Epithelial cell of esophagus (primary cell): ENCODE measurements around a stretch of chr1.

DNA sequence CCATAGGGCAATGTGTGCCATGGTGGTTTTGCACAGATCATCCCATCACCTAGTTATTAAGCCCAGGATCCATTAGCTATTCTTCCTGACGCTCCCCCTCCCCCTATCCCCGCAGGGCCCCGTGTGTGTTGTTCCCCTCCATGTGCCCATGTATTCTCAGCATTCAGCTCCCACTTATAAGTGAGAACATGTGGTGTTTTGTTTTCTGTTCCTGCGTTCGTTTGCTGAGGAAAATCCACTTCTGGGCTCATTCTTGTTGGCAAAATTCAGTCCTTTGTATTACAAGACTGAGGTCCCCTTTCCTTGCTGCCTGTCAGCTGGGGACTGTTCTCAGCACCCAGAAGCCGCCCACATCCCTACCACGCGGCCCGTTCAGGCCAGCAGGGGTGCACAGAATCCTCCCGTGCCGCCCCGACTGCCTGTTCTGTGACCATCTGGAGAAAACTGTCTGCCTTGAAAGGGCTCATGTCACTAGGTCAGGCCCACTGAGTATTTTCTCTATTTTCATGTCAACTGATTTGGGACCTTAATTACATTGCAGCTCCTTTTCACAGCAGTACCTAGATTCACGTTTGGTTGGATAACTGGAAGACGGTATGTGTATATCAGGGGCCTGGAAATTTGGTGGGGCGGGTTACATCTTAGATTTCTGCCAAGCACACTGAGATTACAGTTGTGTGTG, 87.7 kb upstream of the ERRFI1 start:
- RRBS: no CpG with 5 or more reads among the region's 15 CpGs

- RRBS: no CpG with 5 or more reads among the region's 1 CpG
Observed at GRCh38 chr1:8127601-8127813, 101.4 kb upstream of the ERRFI1 start.

GRCh38 chr1:8283032-8283591, 34.8 kb upstream of the SLC45A1 start:
- RRBS: 100% methylated on average over 1 of the region's 12 CpGs

DNA sequence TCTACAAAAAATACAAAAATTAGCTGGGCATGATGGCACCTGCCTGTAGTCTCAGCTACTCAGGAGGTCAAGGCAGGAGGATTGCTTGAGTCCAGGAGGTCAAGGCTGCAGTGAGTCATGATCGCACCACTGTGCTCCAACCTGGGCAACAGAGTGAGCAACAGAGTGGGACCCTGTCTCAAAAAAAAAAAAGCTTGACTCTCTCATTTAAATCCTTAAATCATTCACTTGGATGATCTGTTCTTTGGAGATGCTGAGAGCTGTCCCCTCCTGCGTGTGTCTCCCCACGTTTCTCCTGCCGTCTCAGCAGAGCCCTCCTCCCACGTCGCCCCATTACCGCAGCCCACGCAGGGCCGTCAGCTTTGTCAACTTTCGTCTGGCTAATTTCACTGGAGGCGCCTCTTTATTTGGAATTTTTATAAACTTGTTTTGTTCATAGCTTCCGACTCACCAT, 24.0 kb upstream of the SLC45A1 start:
- RRBS: no CpG with 5 or more reads among the region's 12 CpGs

DNA sequence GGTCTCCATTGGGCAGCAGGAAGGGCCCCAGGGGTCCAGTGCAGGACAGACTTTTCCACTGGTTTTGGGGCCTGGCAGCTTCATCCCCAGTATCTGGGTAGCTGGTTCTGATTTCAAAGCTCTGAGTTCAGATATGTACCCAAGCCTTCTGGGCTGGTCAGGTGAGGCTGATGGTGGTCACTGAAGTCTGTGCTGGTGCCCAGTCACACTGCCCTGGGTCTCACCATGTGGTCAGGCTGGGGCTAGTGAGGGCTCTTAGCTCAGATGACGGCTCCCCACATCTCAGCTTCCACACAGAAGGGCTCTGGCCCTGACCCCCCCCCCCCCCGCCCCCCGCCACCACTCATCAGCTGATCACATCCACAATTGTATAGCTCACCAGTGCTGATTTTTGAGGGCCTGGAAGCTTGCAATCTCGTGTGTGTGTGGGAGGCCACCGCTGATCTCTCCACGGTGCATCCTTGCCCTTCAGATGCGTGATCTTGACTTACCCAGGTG, 32.5 kb downstream of the SLC45A1 start:
- RRBS: no CpG with 5 or more reads among the region's 7 CpGs

- RRBS: no CpG with 5 or more reads among the region's 21 CpGs
Observed at GRCh38 chr1:8352877-8353817, 35.2 kb downstream of the SLC45A1 start.

DNA sequence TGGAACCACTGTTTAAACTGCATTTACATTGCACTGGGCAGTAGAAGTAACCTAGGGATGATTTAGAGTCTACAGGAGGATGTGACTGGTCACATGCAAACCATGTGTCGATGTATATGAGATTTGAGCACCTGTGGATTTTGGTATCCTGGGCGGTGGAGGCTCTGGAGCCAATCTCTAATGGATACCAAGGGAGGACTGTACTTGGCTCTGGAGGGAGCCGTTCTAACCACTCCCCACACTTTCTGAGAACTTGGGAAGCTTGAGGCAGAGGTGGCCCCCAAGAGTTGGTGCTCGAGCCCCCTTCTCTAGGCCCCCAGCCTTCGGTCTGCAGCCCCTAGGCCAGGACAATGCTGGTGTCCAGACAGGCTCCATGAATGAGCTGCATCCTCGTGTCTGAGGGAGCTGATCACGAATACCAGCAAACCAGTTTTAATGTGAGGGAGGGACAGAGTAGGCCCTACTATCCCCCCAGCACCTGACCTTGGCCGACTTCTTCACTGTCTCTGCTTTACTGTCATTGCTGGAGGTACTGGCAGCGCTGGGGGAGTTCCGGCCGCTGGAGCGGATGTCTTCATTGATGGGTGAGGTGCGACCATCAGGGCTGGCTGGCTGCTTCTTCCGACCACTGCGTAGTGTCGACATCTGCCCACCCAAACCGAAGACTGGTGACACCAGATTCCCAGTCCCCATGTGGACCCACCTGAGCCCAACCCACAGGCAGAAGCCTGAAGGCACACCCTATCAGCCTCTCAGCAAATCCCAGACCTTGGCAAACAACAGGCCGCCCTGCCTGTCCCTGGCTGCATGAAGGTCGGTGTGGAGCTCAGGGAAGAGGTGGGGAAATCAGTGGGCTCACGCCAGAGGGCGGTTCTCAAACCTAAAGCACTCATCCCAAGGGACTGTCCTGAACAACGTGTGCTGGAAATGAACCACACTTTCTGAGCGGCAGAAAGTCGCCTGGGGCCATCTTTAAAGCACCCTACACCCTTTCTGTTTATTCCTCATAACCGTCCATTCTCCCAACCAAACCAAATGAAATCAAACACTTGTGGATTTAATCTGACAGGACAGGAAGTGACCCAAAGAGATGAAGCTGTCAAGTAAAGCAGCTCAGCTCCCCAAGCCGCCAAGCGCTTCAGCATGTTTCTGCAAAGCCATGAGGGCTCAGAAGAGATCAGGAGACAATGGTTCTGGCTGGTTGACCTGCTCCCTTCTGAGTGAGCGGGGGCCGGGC, 44.7 kb downstream of the SLC45A1 start:
- RRBS: no CpG with 5 or more reads among the region's 29 CpGs

GRCh38 chr1:8370479-8370884, 52.6 kb downstream of the SLC45A1 start:
- RRBS: no CpG with 5 or more reads among the region's 7 CpGs

DNA sequence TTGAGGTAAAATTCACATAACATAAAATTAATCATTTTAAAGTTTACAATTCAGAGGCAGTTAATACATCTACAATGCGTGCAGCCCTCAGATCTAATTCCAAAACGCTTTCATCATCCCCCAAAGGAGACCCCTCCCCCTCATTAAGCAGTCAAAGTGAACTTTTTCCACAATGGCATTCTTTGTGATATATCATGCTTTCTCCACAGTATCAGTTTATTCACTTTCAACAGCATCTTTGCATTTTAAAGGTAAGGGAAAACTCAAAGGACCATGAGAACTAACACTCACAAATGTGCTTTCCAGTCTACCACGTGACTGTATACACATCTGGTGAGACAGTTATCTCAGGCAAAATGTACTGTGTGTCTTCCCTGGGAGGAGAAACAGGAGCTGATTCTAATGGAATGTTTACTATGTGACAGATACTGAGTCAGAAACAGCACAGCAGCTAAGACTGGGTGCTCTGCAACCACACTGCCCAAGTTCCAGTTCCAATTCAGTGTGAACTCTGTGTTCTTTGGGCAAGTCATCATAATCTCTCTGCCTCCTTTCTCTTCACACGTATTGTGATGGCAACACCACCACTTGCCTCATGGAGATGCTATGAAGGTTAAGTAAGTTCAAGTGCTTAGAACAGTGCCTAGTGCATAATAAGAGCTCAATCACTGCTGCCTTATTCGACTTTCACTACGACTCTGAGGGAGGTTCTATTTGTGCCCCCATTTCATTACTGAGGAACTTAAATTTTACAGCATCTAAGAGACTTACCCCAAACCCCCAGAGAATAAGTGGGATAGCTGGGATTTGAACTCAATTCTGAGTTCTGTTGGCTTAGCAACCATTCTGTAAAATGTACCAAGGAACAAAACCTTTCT, 79.0 kb downstream of the SLC45A1 start:
- RRBS: no CpG with 5 or more reads among the region's 6 CpGs

- RRBS: no CpG with 5 or more reads among the region's 2 CpGs
Observed at GRCh38 chr1:8397542-8398227, 79.8 kb downstream of the SLC45A1 start.

DNA sequence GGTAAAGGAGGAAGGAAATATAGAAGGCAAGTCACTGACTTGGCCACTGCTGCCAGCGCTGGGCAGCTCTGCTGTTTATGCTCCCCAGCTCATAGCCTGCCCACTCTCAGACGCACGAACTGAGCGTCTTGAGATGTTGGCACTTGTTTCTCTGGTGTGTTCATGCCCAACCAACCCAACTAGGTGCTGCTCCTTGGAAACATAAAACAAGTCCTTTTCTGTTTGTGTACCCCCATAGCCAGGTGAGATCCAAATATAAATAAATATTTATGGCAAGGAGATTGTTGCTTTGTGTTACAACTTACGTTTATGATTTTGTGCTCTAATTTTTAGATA, 110.2 kb downstream of the SLC45A1 start:
- RRBS: no CpG with 5 or more reads among the region's 5 CpGs

DNA sequence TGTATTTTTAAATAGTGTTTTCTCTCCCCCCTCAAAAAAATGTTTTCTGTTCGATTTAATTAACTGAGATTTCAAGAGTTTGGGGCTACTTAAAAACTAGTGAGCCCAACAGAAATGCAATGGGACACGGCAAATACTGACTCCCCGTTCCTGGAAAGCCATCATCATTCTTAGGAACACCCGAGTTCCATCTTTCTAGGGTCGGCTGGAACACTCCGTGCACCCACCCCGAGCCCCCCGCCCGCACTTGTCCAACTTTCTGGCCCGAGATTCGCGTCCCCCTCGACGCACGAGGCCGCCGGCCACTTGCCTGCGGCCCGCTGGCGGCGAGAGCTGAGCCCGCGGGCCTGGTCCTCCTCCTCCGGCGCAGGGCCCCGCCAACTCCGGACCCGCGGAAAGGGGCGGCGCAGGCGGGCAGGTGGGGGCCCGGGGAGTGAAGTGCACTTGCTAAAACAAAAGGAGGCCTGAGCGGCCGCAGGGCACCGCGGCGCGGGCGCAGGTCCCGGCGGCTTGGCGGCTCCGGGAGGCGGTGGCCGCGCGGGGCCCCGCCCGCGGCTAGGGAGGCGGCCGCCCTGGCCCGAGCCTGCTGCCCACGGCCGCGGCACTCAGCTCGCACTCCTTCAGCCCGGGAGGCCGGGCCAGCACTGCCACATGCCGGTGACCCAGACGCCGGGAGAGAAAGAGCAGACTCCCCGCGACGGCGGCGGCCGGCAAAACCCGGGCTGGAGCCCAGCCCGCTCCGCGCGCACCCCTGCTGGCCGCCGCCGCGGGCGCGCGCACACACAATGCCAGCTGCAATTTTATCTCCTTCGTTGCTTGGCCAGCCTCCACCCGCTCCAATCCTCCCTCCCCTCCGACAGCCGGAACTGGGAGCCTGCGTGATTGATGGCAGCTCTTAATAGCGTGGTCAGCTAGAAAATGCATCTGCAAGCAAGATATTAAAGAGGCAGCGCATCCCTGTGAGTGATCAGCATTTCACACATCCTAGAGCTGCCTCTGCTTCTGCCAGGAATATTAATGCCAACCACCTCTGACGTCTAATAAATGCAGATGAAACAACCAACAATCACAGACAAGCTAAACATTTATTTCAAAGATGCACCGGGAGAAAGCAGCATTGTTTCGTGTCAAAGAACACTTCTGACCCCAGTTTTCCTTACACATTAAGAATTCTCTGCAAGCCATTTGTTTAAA, 114.3 kb downstream of the RERE start:
- RRBS: 2% methylated on average over 28 of the region's 91 CpGs

DNA sequence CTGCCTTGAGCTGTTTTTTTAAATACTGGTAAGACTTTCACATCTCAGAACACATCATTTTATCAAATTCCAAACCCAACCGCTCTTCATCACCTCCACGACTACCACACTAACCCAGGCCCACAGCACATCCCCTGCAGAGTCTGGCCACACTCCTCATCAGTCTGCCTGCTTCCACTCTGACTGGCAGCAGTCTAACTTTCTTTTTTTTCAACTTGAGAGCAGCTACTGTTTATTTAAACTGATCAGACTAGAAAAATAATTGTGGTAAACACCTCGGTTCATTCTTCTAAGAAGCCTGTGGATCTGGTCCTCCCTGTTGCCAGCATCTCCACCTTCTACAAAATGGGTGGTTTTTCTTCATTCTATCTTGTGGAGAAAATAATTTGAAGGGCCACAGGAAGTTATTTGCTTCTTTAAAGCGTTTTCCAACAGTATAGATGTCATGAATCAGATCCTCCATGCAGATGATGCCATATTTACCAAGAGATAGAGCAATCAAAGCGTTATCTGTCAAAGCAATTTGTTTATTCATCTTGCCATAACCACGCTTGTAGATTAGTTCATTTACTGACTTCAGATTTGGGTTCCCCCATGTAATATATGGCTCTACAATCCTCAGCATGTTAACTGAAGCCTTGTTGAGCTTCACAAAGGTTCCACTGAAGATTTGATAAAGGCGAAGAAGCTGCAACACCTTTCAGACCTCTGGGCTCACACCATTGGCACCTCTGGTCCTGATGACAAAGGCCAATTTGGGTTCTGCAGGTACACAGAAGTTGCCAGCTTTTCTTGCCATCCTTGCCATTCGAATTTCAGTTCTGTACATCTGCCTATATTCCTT, 31.3 kb downstream of the RERE start:
- RRBS: no CpG with 5 or more reads among the region's 8 CpGs

GRCh38 chr1:8789288-8790087, 28.0 kb downstream of the RERE start:
- RRBS: no CpG with 5 or more reads among the region's 10 CpGs

- RRBS: no CpG with 5 or more reads among the region's 20 CpGs
Observed at GRCh38 chr1:8860635-8861367, 17.7 kb downstream of the ENO1 start.

DNA sequence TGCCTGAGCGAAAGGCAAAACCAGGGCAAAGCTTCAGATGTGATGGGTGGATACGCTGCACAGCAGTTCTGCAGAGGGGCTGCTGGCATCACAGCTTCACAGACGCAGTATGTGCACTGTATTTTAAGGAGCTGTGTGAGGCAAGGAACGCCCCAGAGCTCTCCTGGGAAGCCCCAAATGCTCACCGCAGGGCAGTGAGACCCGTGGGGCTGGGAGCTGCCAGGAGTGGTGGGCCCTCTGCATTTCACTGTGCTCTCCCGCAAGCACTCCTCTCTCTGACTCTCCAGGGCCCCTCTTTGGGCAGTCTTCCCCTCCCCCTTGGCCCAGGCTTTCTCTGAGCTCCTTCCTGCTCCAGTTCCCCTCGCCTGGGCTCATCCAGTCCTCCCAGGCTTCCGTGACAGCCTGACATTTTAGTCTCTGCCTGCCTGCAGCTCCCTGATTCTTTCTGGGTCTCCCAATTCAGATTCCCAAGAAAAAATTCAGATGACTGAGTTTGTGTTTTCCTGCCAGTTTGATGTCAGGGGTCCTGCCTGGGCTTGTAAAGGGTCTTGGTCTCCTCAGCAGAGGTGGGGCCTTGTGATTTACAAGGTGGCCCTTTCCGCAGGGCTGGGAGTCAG, 2.2 kb upstream of the CA6 start:
- RRBS: no CpG with 5 or more reads among the region's 10 CpGs

DNA sequence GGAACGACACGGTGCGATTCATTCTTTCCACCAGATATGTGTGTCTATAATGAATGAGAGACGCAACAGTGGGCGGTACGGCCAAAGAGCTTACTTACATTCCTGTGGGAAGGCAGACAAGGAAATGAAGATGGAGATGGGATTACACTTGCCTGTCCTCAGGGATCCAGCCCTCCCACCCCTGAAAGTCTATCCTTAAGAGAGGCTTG, 31.4 kb downstream of the CA6 start:
- RRBS: no CpG with 5 or more reads among the region's 6 CpGs

GRCh38 chr1:9321191-9322356, 28.9 kb downstream of the SPSB1 start:
- RRBS: no CpG with 5 or more reads among the region's 34 CpGs

DNA sequence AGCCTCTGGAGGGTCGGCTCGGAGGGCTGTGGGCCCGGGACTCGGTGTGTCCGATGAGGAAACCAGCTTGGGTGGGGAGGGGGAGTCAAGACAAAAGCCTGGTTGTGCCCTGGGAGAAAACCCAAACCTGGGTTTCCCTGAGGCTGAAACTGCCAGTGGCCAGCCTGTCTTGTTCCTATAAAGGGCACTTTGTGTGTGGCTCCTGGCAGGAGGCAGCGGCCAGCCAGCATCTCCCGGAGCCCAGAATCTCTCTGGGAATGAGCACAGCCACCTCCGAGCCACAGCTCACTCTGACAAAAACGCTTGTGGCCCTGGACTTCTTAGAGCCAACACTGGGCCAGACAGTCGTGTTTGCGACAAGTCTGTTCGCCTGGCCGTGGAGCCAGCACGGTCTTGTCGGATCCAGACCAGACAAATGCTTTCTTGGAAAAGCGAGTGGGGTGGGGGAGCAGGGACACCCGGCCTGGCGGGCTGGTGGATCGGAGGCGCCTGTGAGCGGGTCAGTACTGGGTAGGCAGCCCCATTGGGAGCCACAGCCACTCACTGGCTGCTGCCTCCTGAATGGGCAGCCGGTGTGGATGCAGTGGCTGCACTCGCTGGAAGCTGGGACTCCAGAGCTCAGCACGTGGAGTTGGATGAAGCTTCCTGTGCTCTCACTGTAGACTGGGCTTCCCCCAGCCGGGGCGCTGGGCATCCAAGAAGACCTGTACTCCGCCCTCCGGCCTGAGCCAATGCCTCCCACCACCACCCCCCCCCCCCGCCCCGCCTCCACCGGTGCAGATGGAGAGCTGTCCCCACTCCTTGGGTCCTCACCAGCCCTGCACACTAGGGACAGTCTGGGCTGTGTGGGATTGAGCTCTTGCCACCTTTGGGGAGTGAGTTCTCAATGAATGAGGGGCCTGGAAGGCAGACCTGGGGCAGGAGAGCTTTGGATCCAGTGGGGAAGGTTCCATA, 32.1 kb downstream of the SPSB1 start:
- RRBS: 39% methylated on average over 1 of the region's 31 CpGs

DNA sequence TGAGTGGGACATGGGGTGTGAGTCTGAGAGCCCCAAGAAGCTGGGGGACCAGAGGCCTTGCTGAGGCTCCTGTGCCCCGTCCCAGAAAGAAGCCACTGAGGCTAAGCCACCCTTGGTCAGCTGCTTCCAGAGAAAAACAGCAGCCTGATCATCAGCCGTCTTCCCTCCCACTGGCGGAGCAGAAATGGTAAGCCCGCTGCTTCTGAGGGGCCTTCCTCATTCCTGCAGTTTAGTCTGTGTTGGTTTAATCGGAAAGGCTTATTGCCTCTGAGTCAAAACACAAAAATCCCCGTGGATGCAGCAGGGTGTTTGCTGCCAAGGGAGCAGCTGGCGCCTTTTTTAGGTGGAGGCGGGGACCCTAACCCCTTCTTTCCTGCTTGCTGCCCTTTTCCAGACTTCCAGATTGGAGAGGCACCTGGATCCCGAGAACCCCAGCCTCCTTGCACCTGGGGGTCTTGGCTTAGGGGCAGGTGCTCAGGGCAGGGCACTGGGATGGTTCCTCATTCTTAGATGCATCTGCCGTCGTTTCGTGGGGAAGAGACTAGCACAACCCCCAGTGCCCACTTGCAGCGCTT, 34.0 kb downstream of the SPSB1 start:
- RRBS: no CpG with 5 or more reads among the region's 13 CpGs